Mammary microvascular endothelial cell (primary cell): Measurements from ENCODE around the gene GADD45A.

DNA sequence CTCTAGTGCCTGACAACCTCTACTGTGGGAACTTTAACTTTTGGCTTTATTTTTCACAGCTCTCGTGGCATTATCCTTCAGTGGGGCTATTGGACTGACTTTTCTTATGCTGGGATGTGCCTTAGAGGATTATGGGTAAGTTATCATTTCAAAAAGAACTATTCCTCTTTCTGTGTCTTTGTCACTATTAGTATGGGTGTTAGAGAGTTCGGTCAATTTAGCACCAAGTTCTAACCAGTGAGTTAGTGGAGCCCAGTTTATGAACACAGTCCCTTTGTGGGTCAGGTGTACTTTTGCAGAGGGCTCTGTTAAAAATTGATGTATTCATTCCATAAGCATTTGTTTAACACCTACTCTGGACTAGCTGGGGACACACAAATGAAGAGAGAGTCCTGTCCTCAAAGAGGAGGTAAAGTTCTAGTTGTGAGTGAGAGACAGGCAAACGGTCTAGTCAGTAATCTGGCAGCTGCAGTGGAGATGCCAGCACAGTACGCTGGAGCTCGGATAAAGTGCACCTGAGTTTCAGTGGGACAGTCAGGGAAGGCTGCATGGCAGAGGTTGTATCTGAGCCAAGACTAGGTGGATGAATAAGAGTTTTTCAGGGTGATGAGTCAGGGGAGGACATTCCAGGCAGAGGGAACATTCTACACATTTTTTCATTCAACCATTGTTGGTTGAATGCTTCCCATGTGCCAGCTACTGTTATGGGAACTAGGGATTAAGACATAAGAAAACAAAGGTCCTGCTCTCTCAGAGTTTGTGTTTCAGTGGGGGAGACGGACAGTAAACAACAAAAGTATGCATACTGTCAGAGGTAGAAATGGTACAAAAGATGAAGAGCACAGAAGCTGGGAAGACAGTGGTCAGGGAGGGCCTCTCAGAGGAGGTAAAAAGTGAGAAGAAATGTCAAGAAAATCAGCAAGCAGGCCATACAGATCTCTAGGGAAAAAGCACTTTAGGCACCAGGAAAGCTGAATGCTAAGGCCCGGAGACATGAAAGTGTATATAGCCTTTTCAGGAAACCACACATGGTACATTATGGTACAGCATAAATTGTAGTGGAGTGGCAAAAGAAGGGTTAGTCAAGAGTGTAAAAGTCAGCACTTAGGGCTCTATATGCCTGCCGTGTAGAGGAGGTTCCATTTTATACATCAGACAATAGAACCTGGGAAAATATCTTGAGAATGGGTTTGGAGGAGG, 5.2 kb downstream of the LEPR start:
- RAMPAGE, long total RNA, result no peak

DNA sequence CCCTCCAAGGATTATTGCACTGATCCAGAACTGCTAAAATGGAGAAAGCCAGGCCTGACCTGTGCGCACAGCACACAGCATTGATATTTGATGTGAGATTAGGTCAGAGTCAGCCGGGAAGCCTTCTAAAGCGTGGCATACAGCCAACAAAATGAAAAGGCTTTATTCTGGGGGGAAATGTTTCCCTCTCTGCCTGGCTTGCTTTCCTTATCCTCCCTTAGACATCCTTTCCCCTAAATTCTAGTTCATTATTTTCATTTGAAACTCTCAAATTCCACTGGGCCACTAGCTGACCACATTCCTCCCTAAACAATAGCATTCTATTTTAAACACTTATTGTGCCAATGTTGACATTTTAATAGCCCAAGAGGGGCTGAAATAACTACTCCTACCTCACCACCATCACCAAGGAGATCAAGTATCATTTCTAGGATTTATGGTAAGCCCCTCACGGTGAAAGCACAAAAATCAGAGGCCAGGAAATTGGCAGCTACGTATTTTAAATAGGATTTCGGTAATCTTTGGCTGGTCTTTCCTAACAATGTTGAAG, 49.5 kb downstream of the LEPR start:
- RAMPAGE, long total RNA, result no peak

DNA sequence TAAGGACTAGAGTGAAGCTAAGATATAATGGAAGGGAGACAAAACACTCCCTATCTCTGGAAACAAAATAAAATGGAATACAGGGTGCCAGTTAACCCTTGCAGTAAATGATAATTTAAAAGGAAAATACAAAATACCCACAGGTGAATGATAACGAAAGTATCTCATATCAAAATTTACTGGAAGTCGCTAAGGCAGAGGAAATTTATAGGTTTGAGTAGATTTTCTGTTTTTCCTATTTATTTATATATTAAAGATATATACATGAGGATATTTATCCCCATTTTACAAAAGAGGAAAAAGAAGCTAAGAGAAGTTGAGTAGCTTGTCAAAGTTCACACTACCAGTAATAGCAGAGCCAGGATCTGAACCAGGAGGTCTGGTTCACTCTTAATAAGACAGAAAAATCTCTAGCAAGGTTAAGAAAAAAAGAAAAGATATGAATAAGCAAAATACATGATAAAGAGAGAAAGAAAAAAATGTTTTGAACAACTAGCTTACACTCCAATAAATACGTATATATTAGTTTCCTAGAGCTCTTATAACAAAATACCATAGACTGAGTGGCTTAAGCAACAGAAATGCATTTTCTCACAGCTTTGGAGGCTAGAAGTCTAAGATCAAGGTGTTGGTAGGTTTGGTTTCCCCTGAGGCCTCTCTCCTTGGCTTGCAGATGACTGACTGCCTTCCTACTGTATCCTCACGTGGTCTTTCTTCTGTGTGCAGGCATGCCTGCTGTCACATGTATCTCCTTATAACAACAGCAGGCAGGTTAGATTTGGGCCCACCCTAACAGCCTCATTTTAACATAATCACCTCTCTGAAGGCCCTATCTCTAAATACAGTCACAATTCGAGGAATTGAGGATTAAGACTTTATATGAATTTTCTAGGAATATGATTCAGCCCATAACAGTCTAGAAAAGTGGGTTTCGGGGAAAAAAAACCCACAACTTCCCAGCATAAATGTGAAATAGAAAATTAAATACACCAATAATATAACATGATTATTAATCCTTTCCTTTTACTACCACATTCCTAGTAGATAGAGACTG, 60.3 kb downstream of the LEPR start:
- RAMPAGE, long total RNA, result no peak

DNA sequence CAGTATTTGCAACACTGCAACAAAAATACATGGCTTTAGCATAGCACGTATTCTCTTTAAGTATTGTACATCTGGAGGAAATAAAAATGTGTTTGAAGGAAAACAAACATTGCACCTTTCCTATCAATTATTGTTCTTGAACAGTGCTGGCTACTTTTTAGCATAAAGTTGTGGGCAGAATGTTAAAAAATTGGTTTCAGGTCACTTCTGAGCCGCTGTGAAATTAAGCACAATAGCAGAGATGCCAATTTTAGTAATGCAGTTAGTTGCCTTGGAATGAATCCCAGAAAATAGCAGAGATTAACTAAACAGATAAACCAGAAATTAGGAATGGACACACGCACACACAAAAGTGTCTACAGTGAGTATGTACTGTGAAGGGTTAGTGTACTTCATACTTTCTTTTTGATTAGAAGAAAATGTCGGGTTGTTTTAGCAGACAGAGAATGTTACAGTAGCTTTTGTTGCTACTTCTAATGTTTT, 106.6 kb downstream of the LEPR start:
- RAMPAGE, long total RNA, result no peak

GRCh38 chr1:65992194-65992987, 199.7 kb downstream of the PDE4B start:
- RAMPAGE, long total RNA, result no peak

GRCh38 chr1:66169315-66169983, 364.5 kb upstream of the SGIP1 start:
- RAMPAGE, long total RNA, result no peak

- RAMPAGE, long total RNA, result no peak
Observed at GRCh38 chr1:66270280-66270835, 263.6 kb upstream of the SGIP1 start.

GRCh38 chr1:66300325-66300901, 233.5 kb upstream of the SGIP1 start:
- RAMPAGE, long total RNA, result no peak

DNA sequence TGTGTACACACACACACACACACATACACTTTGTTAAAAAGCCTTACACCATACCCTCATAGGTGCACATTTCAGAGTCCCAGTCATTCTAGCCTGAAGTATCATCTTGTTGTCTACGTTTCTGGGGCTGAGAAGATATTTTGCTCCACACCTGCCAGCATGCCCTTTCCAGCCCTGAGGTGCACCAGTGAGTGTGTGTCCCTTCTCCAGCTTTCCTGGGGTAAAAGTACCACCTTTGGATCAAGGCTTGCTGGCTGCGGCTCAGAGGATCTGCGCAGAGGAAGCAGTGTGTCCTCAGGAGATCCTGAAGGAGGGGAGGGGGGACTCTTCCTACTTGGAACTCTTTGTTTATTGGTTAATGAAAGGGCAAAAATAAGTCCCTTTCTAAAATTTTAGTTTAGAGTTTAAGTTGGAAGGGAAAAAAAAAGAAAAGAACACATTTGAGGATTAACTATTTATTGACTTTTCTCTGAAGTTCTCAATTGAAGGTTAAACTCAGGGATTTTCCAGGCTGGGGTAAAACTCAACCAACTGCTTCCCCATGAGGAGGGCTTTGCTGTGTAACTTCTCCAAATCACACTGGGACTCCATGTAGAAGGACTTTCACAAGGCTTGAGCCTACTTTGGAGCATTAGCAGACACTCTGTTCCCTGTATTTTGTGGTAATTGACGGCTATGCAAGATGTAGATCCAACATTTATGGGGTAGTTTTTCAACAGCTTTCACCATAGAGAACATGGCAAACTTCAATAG, 200.3 kb upstream of the SGIP1 start:
- RAMPAGE, long total RNA, result no peak

DNA sequence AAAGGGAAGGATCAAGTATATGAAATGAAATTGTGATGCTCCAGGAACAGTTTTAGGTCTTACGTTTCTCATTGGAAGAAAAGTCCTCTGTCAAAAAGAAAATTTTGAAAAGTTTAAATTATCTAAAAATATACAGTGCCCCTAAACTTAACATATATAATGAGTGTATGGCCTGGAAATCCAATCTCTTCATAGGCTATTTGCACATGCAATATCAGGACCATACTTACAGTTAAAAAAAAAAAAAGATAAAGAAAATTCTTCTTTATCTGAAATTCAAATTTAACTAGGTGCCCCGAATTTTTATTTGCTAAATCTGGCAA, 185.6 kb upstream of the SGIP1 start:
- RAMPAGE, long total RNA, result no peak

DNA sequence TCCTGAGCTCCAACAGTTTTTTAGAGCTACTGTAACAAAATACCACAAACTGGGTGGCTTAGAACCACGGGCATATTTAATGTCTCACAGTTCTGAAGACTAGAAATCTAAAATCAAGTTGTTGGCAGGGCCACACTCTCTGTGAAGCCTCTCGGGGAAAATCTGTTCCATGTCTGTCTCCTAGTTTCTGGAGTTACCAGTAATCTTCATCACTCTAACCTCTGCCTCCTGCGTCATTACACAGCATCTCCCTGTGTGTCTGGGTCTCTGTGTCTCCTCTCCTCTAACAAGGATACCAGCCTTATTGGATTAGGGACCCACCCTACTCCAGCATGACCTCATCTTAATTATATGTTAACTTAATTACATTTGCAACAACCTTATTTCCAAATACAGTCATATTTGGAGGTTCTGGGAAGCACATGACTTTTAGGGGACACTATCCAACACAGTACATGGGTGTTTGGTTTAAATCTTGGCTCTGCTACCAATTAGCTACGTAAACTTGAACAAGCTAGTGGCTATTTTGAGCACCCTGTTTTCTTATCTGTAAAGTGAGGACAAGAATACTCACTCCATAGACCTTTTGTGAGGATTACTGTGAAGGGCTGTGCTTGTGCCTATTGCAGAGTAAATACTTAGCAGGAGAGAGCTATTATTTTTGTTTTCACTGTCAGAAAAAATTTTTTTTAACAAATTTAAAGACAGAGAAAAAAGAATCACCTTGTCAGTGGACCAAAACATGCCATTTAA, 83.9 kb upstream of the SGIP1 start:
- RAMPAGE, long total RNA, result no peak

DNA sequence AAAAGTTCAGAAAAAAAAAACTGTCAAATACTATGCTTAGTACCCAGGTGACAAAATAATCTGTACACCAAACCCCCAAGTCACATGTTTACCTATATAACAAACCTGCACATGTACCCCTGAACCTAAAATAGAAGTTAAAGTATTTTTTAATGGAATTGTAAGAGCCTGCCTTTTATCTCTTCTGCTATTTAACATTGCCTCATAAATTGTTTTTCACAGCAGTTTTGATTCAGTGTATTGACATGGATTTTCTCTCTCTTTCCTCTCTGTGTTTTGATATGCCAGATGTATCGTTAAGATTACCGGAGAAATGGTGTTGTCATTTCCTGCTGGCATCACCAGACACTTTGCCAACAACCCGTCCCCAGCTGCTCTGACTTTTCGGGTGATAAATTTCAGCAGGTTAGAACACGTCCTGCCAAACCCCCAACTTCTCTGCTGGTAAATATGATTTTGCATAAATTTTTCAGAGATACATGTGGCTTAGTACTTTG, 23.2 kb upstream of the DYNLT5 start:
- RAMPAGE, long total RNA, result no peak

GRCh38 chr1:66739216-66739943, 12.9 kb upstream of the DYNLT5 start:
- RAMPAGE, long total RNA, result no peak

DNA sequence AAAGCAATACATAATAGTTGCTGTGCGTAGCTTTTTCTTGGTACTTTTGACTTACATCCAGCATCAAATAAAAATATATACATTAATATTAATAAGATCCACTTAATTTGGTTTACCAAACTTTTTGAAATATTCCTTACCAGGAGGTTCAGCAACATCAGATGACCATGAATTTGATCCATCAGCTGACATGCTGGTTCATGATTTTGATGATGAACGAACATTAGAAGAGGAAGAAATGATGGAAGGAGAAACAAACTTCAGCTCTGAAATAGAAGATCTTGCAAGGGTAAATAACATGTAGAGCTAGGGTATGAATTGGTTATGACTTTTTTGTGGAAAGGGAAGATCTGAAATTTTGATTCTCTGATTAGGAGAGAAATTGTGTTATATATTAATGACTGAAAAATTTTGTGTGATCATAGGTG, 21.2 kb downstream of the MIER1 start:
- RAMPAGE, long total RNA, result no peak

DNA sequence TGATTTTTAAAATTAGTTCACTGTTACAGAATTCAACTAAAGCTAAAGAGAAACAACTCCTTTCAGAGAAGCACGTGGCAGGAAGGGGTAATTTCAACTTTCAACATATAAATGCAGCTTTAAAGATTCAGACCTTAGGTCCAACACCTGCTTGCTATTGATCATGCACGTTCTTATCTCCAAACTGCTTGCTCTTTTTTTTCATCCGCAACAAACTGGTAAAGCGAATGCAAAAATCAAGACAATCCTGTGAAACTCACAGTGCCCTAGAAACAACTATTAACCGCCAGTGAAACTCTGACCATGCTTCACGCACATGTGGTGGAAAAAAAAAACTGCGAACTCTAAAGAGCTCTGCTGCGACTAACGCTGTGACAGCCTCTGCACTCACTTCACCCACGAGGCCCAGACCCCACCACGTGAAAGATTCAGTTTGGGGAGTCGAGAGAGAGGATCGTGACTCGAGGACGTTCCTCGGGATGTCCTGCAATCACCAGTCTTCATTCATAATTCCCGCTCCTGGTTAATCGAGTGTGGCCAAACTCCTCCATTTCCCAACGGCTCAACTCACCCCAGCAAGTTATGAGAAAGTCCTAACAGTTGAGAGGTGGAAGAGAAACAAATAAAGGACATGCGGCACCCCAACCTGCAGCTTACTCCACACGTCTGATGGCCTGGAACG, 1.3 kb downstream of the SERBP1 start:
- RAMPAGE, long total RNA, result no peak

DNA sequence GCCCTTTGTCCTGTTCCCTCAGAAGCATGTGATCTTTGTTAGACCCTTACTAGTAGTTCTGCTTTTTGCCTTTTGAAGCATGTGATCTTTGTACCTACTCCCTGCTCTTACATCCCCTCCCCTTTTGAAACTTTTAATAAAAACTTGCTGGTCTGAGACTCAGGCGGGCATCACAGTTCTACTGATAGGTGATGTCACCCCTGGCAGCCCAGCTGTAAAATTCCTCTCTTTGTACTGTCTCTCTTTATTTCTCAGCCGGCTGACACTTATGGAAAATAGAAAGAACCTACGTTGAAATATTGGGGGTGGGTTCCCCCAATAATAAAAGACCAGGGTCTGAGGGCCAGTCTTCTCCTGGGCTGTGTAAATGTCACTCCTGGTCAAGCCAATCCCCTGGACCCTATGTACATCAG, 83.9 kb upstream of the SERBP1 start:
- RAMPAGE, long total RNA, result no peak

DNA sequence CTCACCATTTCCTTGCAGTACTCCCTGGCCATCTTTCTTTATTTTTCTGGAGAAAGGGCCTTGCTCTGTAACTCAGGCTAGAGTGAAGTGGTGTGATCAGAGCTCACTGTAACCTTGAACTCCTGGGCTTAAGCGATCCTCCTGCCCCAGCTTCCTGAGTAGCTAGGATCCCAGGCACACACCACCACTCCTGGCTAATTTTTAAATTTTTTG, 94.8 kb upstream of the SERBP1 start:
- RAMPAGE, long total RNA, result no peak

GRCh38 chr1:67572234-67573384, 112.4 kb upstream of the GADD45A start:
- RAMPAGE, long total RNA, result no peak

DNA sequence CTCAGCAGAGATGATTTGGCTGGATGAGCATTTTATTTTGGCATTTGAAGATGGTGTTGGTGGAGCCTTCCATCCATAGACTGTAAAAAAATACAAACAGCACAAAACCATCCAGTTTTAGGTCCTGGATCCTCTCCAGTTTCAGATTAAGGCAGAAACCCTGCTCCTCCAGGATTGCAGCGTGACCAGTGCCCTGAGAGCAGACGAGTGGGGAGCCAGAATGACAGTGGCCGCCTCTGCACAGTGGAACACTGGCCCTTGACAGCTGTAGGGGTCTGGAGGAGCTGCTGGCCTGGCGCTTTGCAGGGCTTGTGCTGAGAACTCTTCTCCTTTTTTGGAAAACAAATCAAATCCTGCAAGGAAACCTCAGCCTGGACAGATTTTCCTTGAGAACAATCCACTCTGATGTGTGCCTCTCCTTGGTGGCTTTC, 72.1 kb upstream of the GADD45A start:
- RAMPAGE, long total RNA, result no peak

DNA sequence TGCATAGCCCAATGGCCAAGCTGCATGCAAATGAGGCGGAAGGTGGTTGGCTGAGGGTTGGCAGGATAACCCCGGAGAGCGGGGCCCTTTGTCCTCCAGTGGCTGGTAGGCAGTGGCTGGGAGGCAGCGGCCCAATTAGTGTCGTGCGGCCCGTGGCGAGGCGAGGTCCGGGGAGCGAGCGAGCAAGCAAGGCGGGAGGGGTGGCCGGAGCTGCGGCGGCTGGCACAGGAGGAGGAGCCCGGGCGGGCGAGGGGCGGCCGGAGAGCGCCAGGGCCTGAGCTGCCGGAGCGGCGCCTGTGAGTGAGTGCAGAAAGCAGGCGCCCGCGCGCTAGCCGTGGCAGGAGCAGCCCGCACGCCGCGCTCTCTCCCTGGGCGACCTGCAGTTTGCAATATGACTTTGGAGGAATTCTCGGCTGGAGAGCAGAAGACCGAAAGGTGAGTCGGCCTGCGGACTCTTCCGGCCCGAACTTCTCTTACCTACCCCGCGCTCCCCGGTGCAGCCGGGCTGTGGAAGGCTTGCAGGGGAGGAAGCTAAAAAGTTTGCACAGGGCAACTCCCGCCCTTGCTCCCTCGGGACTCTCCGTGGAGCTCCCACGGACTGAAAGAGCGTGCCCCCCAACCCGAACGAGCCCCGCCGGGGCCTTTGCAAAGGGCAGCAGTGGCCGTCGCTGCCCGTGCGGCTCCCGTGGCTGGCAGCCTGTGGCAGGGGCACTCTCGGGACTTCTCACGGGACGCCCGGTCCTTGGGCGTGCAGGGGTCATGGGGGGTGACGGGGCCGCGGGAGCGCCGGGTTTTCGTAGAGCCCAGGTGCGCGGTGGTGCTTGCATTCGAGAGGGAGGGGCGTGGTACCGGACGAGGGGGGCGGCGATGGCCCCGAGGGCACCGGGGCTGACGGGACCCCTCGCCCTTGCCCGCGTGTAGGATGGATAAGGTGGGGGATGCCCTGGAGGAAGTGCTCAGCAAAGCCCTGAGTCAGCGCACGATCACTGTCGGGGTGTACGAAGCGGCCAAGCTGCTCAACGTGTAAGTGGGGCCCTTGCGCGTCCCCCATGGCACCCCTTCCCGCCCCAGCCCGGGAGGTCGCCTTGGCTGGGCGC, at the start of gene GADD45A:
GADD45A (plus strand) TSS at position 98 of the 1,097 bp plus-strand sequence.
- RAMPAGE, long total RNA, result no peak